Parietal lobe (tissue), 2 donors: ENCODE results near the gene HRH3.

DNA sequence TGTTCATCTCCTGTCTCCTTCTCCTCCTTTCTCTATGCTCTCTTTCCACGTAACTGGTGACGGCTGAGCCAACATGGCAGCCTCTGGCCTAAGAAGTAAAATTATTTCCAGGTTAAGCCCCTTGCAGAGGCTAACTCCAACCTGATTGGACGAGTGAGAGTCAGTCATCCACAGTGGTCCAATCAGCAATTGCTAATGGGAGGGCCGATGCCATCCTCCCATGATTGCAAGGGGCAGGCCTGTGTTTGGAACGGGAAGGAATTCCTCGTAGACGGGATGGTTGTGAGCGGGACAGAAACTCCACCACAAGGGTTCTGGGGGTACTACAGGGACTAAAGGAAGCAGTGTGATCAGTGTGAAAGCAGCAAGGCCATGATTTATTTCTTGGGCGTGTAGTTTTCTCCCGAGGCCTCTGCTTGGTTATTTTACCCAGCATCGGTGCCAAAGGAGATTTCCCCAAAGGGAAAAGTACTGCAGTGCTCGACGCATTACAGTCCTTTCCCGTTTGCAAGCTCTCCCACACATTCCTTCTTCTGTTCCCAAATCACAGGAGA is 501.8 kb upstream of the CDH4 start:
- RAMPAGE, long total RNA, result no peak

- RAMPAGE, long total RNA, result no peak
These were observed 158.0 kb upstream of the CDH4 start for GRCh38 chr20:61094077-61094357.

GRCh38 chr20:61648576-61648904 is 396.5 kb downstream of the CDH4 start:
- RAMPAGE, long total RNA, result no peak

DNA sequence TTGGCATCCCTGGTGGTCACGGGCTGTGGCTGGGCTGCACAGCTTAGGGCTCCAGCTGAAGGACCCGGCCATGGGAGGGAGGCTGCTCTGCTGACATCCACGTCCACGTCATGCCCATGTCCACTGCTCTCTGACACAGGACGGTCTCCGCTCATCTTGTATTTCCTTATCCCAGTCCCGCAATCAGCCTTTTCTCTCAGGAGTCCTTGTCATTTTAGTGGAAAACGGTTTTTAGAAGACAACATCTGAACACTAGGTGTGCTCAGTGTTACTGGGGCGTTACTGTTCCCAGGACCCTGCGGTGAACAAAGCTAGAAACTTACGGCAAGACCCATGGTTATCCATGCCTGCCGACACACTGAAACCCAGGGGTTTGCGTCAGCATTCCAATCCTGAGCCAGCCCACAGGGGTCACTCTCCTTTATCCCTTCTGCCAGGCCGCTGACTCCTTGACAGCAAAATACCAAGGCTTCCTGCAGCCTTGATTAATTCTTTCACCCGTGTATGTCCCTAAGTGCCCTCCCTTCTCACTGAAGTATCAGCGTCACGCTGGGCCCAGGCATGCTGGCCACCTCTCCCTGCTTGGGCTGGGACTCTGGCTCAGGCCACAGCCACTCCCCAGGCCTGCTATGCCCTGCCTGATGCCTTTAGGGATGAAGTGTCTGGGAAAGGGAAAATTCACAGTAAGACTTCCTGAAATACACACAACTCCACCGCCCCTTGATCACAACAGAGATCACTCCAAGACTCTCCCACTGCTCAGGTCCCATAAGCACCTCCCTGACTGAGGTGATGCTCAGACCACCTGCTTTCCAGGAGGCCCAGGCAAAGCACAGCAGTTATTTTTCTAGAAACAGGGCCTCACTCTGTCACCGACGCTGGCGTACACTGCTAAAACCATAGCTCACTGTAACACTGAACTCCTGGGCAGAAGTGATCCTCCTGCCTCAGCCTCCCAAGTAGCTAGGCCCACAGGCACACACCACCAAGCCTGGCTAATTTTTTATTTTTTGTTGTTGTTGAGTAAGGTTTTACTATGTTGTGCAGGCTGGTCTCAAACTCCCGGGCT is 63.7 kb downstream of the TAF4 start:
- RAMPAGE, long total RNA, result no peak

DNA sequence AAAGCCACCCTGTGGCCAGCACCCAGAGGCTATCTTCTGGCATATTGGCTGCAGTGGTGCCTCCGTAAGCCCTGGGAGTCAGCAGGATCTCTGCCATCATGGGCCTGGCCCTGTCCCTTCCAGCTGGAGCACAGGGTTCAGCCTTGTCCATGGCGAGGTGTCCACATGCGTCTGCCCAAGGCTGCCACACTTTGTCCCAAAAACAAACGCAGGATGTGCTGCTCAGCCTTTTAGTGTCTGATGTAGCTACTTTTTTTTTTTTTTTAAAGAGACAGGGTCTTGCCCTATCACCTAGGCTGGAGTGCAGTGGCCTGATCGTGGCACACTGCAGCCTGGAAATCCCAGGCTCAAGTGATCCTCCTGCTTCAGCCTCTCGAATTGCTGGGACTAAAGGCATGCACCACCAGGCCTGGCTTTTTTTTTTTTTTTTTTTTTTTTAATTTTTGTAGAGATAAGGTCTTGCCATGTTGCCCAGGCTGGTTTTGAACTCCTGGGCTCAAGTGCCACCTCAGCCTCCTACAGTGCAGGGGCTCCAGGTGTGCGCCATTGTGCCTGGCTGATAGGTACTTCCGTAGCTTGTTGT is 15.2 kb upstream of the MTG2 start:
- RAMPAGE, long total RNA, result no peak

DNA sequence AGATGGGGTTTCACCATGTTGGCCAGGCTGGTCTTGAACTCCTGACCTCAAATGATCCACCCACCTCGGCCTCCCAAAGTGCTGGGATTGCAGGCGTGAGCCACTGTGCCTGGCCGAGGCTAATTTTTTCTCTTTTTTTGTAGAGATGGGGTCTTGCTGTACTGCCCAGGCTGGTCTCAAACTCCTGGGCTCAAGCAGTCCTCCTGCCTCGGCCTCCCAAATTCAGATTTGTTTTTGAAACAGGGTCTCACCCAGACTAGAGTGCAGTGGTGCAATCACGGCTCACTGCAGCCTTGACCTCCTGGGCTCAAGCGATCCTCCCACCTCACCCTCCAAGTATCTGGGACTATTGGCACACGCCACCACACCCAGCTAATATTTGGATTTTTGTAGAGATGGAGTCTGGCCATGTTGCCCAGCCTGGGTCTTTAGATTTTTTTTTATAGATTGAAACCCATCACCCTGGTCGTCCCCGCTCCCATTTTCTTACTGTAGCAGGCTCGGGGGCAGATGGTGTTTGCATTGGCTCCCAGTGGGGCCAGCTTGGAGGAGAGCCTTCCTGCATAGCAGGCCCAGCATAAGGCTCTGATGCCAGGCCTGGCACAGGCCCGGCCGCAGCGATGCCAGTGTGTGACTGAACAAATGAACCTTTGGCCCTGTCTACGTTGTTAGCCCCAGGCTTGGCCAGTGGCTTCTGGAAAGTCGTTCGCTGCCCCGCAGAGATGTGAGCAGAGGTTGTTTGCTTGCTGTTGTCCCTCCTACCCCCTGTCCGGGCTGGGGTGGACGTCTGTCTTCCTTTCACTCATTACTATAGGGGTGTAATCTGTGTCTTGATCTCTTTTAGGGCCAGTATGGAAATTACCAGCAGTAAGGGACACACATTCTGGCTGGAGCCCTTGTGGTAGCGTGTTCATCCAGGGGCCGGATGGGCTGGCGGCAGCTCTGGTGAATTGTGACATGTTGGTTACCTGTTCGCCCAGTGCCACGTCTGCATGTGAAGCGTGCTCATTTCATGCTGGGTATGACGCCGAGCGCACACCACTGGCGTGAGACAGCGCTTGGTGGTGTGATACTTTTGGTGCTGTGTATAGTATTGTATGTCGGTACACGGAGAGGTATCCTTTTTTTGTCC is 4.1 kb upstream of the MTG2 start:
- RAMPAGE, long total RNA, result no peak

DNA sequence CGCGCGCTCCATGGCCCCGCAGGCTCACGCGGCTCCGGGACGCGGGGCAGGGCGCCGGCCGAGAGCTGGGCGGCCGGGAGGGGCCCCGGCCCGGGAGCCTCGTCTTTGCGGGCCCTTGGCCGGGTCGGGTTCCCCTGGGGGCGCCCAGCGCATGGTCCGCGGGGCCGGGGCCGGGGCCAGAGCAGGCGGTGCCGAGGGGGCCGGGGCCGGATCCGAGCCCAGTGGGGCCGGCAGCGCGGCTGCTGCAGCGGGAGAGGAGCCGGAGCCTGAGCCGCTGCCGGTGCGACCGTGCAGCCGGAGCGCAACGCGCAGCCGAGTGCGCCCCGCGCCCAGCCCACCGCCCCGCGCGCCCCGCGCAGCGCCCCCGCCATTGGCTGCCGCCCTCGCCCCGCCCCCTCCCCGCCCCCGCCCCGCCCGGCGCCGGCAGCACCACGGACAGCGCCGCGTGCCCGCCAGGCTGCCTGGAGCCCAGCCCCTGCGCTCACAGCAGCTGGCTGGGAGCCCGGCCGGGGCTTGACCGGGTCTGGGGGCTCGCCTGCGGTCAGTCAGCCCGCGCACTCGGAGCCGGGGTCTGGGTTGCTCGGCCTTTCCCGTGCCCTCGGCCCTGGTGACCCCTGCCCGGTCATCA is at the start of gene HRH3:
HRH3 (minus strand) TSS at position 320 of the 628 bp plus-strand sequence.
- RAMPAGE, long total RNA, result no peak

- RAMPAGE, long total RNA, result no peak
These were observed 20.2 kb downstream of the OSBPL2 start for GRCh38 chr20:62258457-62258970.

DNA sequence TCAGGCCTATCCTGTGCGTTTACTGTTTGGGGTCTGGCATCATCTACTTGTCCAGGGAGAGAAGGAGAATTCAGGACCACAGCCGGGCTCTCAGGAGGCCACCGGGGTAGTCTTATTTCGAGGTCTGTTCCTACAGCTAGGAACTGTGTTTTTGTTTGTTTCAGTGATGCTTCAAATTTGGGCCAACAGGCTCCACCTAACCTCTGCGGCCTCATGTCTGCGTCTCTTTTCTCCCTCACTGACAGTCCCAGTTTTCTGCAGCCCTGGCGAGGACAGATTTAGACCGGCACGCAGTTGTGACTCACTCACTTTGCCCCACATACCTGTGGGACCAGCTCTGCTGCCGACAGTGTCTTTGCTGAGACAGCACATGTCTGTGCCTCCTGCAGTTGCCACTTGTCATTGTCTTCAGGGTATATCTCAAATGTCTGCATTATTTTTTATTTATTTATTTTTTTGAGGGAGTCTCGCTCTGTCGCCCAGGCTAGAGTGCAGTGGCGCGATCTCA is 29.2 kb downstream of the OSBPL2 start:
- RAMPAGE, long total RNA, result no peak

- RAMPAGE, long total RNA, result no peak
These were observed 14.4 kb upstream of the ADRM1 start for GRCh38 chr20:62288499-62288698.

GRCh38 chr20:62318575-62319216 is 15.9 kb downstream of the ADRM1 start:
- RAMPAGE, long total RNA, result no peak

DNA sequence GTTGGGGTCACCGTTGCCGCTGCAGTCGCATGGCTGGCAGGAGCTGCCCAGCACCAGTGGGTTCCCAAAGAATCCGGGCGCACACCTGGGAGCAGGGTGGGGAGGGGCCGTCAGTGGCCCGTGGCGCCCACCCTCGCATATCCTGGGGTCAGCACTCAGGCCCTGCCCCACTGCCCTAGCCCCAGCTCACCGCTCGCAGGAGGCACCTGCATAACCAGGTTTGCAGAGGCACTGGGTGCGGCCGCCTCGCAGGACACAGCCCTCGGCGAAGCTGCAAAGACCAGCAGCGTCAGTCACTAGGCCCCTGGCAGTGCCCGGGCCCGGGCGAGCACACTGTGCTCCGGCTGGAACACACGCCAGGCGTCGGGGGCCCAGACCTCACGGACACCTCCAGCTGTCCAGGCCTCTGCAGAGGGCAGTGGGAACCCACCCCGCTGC is 20.8 kb downstream of the ADRM1 start:
- RAMPAGE, long total RNA, result no peak

GRCh38 chr20:62367691-62368043 is 555 bp upstream of the LAMA5 start:
- RAMPAGE, long total RNA, result no peak

DNA sequence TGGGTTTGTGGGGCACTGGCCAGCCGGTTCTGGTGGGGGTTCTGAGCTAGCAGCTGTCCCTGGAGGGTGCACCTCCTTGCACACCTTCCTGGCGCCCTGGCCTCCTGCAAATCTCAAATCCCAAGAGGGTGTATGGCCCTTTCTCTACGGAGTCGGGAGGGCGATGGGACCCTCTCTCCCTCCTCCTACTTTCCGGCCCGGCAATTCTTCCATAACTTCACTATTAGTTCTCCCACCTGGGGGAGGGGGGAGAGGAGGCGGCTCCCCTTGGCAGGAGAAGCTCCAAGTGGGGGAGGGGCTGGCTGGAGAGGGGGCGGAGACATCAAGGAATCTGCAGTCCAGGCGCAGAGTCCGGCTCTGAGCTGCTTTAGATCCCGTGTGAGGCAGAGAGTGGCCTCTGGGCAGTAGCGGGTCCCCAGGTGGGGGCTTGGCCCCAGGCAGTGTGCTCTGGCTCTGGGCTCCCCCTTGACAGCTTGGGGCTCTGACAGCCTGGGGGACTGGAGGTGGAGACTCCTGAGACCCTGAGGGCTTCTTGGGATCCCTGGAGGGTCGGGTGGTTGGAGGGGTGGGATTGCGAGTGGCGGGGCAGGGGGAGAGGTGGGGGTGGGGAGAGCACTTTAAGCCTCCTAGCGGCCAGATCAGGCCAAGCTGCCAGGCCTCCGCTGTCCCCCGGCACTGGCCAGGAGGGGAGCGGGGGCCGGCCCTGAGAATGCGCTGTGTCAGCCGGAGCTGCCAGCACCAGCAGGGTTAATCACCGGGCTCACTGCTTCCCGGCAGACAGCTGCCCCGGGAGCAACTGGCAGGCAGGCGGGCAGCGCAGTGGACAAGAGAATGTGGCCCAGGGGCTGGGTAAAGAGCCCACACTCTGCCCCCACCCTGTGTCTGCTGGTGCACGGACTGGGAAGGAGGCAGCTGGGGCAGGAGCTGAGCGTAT is 1.6 kb upstream of the LAMA5 start:
- RAMPAGE, long total RNA, result no peak

GRCh38 chr20:62390416-62390769 is 3.5 kb downstream of the RPS21 start:
- RAMPAGE, long total RNA, result no peak

- RAMPAGE, long total RNA, result no peak
These were observed 5.5 kb upstream of the GATA5 start for GRCh38 chr20:62481228-62481743.

- RAMPAGE, long total RNA, result no peak
These were observed 41.3 kb upstream of the GATA5 start for GRCh38 chr20:62517015-62517492.

DNA sequence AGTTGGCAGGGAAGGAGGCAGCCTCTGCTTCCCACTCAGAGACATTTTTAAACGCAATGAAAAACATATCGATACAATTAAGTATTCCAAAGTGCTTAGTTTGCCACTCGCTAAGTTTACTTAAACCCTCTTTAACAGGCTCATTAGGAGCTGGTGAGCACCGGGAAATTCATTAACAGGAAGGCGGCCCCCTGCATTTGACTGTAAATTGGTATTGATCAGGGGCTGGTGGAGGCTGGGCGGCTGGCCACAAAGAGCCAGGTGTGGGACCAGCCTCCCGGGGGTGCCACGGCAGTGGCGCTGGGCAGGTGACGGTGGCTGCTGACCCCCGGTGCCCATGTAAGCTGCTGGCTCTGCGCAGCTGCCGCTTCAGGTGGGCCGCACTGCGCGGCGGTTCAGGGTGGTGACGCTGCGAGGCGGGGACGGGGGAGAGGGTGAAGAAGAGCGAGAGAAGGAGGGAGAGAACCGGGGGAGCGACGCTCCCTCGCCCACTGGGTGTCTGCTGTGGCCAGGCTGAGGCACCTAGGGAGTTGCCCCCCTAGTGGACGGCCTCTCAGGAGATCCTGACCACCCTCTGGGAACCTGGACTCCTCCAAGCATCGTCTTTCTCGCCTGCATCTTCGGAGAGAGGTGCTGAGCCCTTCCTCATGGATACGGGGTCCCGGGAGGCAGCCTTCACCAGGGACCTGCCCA is 77.3 kb upstream of the GATA5 start:
- RAMPAGE, long total RNA, result no peak

DNA sequence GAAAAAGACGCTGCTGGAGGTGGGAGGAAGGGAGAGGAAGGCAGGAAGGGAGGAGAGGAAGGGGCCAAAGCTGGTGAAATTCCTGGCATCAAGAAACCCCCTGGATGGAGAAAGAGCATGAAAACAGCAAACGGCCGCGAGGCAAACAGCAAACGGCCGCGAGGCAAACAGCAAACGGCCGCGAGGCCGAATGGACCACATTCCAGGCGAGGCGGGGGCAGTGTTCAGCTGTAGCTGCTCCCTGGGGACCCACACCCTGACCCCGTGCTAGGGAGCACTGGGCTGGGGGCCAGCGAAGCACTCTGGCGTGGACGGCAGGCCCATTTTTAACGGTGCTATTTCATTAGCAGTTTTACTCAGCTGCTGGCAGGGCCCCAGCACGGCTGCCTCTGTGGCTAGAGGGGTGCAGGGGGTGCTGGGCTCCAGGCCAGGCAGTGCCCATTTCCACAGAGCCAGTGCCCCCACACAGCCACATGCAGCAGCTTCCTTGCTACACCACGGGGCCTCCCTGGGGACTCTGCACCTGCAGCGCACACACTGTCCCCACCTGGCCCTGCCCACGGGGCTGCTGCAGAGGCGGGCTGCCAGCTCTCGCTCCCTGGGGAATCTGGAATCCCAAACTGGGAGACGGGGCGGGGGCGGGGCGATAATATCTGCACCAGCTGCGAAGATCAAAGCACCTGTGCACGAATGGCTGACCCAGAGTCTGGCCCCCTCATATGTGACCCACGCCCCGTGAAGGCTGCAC is 35.7 kb upstream of the SLCO4A1 start:
- RAMPAGE, long total RNA, result no peak

GRCh38 chr20:62674632-62675746 is 32.7 kb downstream of the SLCO4A1 start:
- RAMPAGE, long total RNA, result no peak